Upper lobe of left lung (tissue), 5 donors: ENCODE measurements around a stretch of chr5.

- PRO-cap, 2 experiments, result no peak in any of the 2 experiments
- RAMPAGE, long total RNA, 4 experiments, result no peak in any of the 4 experiments
Measured at GRCh38 chr5:113027606-113028275, 51.1 kb downstream of the DCP2 start.

DNA sequence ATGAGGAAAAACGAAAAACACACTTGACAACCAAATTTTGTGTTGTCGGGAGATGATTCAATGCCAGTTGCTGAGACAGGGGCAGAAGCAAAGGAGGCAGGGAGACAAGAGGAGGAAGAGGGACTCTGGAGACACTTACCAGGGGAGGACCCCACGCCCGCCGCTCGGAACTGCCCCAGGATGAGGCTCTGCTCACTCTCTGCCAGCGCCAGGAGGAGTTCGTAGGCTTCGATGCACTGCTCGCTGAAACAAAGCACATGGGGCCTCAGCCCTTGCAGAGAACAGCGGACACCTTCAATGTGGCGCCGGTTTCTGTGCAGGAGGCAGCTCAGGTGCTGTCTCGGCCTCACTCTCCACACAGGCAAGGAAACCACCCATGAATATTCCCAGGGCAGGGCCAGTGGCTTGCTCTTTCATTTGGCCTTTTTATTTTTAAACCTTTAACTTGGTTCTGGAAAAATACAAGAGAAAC, 91.4 kb downstream of the DCP2 start:
- PRO-cap, 2 experiments, result no peak in any of the 2 experiments
- RAMPAGE, long total RNA, 4 experiments, result no peak in any of the 4 experiments

DNA sequence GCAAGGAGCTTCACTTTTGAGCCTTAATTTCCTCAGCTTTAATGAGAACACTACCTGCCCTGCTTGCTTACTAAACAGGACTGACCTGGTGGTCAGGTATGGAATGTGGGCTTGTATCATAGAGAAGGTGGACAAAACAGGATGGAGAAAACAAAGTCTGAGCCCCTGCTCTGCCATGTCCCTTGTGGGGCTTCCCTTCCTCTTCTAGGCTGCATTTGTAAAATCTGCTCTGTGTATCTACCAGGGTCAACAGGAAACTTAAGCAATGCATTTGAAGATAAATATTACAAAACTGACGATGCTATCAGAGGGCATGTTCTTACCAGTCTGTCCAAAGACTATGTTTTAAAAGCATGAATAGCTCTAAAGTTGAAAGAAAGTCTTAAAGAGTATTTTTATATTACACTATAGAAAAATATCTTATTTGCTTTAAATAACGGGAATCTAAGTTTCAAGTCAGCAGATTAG, 228.7 kb downstream of the DCP2 start:
- PRO-cap, 2 experiments, result no peak in any of the 2 experiments
- RAMPAGE, long total RNA, 4 experiments, result no peak in any of the 4 experiments

DNA sequence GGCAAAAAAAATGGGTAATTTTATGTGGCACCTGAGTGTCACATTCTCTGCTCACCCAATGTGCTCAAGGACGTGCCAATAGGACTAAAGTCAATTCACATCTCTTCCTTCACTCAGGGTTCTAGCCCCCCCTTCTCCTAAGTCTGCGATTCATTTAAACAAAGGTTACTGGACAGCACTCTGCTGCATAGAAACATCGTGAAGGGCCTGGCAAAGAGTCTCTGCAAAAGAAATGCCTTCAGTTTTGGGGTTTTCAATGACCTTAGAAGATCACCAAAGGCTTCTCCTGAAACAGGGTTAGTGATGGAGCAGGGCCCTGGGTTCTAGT, 142.2 kb downstream of the TSSK1B start:
- PRO-cap, 2 experiments, result peak in 1 of 2 experiments; most common plus-strand start position 148 of the sequence (in 1)
- RAMPAGE, long total RNA, 4 experiments, result no peak in any of the 4 experiments

- PRO-cap, 2 experiments, result no peak in any of the 2 experiments
- RAMPAGE, long total RNA, 4 experiments, result no peak in any of the 4 experiments
Measured at GRCh38 chr5:113515721-113516056, 2.2 kb downstream of the YTHDC2 start.

DNA sequence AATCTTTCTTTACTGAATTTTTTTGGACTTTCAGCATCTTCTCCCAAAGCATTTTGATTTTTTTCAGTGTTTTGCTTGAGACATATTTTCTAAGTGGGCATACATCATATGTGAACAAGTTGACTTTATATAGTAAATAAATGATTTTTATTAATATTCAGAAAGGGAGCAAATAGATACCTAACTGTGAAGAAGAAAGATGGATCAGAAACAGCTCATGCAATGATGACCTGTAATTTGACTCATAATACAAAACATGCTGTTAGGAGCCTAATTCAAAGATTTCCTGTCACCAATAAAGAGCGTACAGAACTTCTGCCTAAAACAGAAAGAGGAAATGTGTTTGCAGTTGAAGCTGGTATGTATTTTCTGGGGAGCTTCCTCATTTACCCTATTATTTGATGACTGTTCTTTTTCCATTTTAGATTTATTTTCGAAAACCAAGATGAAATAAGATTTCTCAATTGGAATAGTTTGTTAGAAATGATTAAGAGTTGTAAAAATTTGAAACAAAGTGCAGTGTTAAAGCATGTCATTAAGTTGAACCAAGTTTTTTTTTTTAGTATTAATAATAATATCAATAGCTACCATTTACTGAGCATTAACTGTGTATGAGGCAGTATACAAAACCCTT, 11.4 kb downstream of the YTHDC2 start:
- PRO-cap, 2 experiments, result no peak in any of the 2 experiments
- RAMPAGE, long total RNA, 4 experiments, result no peak in any of the 4 experiments

GRCh38 chr5:114362712-114363268, 920 bp downstream of the KCNN2 start:
- PRO-cap, 2 experiments, result no peak in any of the 2 experiments
- RAMPAGE, long total RNA, 4 experiments, result no peak in any of the 4 experiments

DNA sequence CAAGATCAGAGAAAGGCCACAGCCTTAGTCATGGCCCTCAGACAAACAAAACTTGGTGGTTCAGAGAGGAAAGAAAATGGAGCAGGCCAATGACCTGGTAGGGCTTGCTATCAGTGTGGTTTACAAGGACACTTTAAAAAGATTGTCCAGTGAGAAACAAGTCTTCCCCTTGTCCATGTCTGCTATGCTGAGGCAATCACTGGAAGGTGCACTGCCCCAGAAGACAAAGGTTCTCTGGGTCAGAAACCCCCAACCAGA, 176.5 kb downstream of the TRIM36 start:
- PRO-cap, 2 experiments, result no peak in any of the 2 experiments
- RAMPAGE, long total RNA, 4 experiments, result no peak in any of the 4 experiments

GRCh38 chr5:115068480-115068855, 101.2 kb downstream of the TRIM36 start:
- PRO-cap, 2 experiments, result no peak in any of the 2 experiments
- RAMPAGE, long total RNA, 4 experiments, result no peak in any of the 4 experiments

GRCh38 chr5:115417077-115417448, 120.6 kb upstream of the CCDC112 start:
- PRO-cap, 2 experiments, result no peak in any of the 2 experiments
- RAMPAGE, long total RNA, 4 experiments, result no peak in any of the 4 experiments

DNA sequence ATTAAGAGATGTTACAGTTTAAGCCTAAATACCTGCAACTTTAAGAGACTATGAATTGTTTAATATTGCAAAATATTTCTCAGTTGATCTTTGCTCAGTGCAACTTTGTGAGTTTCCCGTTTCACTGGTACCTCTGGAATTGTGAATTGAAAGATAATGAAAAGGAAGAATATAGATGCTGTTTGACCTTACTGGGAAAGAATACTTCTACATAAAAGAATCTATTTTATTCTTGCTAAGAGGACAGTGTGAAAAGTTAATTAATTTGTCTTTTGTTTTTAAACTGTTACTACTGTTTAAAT, 30.2 kb upstream of the TMED7 start:
- PRO-cap, 2 experiments, result no peak in any of the 2 experiments
- RAMPAGE, long total RNA, 4 experiments, result no peak in any of the 4 experiments

DNA sequence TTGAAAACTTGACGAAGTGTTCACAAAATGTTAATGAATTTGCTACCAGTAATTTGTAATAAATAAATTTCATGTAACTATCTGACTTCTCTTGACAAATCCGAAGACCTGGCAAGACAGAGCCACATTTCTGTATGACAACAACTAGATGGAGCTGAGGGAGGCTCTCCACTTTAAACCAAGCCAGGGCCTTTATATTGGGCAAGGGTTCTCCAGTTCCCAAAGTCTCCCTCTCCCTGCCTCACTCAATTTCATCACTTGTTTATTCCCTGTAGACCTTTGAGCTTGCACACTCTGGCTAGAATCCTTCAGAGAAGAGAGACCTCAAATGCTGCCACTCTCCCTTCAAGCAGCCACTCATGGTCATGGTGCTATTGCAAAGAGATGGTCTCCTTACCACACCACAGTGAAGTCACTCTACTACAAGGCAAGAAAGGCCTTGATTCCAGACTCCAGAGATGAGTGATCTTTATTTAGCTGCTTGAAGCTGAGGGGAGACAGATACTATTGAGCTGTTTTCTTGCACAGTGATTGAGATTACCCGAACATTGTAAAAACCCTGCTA, 81.4 kb downstream of the CDO1 start:
- PRO-cap, 2 experiments, result no peak in any of the 2 experiments
- RAMPAGE, long total RNA, 4 experiments, result no peak in any of the 4 experiments

GRCh38 chr5:115834125-115834662, 7.2 kb downstream of the ATG12 start:
- PRO-cap, 2 experiments, result no peak in any of the 2 experiments
- RAMPAGE, long total RNA, 4 experiments, result no peak in any of the 4 experiments

GRCh38 chr5:116305889-116306273, 221.1 kb downstream of the COMMD10 start:
- PRO-cap, 2 experiments, result no peak in any of the 2 experiments
- RAMPAGE, long total RNA, 4 experiments, result no peak in any of the 4 experiments

GRCh38 chr5:116455155-116455354, 119.6 kb downstream of the SEMA6A start:
- PRO-cap, 2 experiments, result no peak in any of the 2 experiments
- RAMPAGE, long total RNA, 4 experiments, result no peak in any of the 4 experiments

- PRO-cap, 2 experiments, result no peak in any of the 2 experiments
- RAMPAGE, long total RNA, 4 experiments, result start-site peak on the minus strand in 1 of 4 experiments, at chr5:116495406-116495884 at its widest, 9 reads per replicate
Measured at GRCh38 chr5:116495158-116495910, 79.3 kb downstream of the SEMA6A start.

- PRO-cap, 2 experiments, result no peak in any of the 2 experiments
- RAMPAGE, long total RNA, 4 experiments, result no peak in any of the 4 experiments
Measured at GRCh38 chr5:116652108-116652795, 77.6 kb upstream of the SEMA6A start.

DNA sequence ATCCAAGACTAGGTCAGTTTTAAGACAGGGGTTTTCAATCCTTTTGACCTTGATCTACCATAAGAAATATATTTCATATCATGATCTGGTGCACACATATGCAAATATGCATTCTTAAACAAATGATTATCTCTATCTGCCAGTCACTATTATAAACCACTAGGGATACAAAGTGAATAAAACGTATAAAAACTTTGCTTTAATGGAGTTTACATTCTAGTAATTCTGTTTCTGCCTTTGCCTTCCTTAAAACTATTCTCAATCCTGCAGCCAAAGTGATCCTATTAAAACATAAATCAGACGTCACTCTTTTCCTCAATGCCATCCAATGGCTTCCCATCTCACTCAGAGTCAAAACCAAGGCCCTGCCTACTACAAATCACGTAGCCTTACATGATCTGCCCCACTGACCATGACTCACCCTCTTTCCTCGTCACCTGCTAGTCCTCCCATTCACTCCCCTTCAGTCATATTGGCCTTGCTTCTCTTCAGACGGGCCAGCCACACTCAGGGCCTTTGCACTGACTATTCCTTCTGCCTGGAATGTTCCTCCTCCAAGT, 39.1 kb upstream of the DMXL1 start:
- PRO-cap, 2 experiments, result no peak in any of the 2 experiments
- RAMPAGE, long total RNA, 4 experiments, result no peak in any of the 4 experiments

DNA sequence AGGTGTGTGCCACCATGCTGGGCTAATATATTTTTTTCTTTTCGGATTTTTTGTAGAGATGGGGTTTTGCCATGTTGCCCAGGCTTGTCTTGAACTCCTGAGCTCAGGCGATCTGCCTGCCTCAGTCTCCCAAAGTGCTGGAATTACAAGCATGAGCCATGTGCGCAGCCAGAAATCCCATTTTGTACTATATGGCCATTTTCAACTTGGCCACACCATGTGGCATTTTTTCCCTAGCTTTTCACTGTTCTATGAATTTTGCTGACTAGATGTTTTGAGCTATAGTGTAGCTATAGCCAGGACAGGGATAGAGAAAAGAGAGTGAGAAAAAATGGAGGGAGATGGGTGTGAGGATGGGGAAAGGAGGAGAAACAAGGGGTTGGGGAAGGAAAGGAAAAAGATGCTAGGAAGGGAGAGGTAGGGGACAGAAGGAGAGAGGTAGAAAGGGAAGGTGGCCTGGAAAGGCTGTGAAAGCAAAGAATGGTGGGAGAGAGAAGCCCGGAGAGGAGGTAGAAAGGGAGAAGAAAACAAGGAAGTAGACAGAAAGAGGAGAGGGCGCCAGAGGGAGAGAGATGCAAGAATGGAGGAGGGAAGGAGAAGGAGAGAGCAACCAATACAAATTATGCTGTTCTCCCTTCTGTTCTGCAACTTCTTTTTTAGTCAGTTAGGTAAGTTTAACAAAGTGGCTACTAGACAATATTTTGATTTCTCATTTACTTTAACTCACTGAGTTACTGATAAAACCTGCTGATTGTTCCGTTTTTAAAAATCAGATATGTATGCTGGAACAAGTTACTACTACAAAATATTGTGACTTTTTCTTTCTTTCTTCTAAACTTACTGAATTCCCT, 46.5 kb downstream of the DMXL1 start:
- PRO-cap, 2 experiments, result no peak in any of the 2 experiments
- RAMPAGE, long total RNA, 4 experiments, result no peak in any of the 4 experiments

GRCh38 chr5:119321242-119322028, 34.4 kb upstream of the TNFAIP8 start:
- PRO-cap, 2 experiments, result no peak in any of the 2 experiments
- RAMPAGE, long total RNA, 4 experiments, result no peak in any of the 4 experiments